ENCODE measurements around a stretch of chr2.

- PRO-cap, result no peak
Observed at GRCh38 chr2:65270358-65271007, 42.9 kb downstream of the ACTR2 start.

- PRO-cap, result no peak
Observed at GRCh38 chr2:65329475-65330288, 102.1 kb downstream of the ACTR2 start.

- PRO-cap, result no peak
Observed at GRCh38 chr2:65334544-65335628, 97.5 kb downstream of the SPRED2 start.

- PRO-cap, result no peak
Observed at GRCh38 chr2:65389845-65390504, 42.4 kb downstream of the SPRED2 start.

GRCh38 chr2:65395058-65395418 is 37.4 kb downstream of the SPRED2 start:
- PRO-cap, result no peak

- PRO-cap, result no peak
Observed at GRCh38 chr2:65416777-65417412, 15.5 kb downstream of the SPRED2 start.

GRCh38 chr2:65434731-65435300 is 2.4 kb upstream of the SPRED2 start:
- PRO-cap, result no peak

- PRO-cap, result no peak
Observed at GRCh38 chr2:65545685-65546376, 113.4 kb upstream of the SPRED2 start.

- PRO-cap, result unidirectional peak, minus-strand start at chr2:65575246
Observed at GRCh38 chr2:65574956-65575385, 142.6 kb upstream of the SPRED2 start.

GRCh38 chr2:65780149-65780414 is 347.7 kb upstream of the SPRED2 start:
- PRO-cap, result no peak

DNA sequence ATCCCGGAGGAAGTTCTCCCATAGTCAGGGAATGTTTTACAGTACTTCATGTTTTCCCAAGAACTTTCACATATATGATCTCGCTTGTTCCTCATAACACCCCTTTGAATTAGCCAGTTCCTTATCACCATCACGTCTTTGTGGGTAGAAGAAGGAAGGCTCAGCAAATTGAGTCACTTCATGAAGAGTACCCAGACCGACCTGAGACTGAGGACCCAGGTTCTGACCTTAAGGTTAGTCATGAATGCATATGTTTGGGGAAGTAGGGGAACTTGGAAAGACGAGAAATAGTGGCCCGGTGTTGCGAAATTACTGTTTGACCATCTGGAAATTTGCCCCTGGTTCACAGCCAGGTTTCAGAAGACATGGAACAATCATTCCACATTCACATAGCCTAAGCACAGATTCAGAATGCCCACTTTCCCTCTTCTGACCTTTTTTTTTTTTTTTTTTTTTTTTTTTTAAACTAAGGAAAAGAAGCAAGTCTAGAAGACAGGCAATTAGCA is 59.8 kb downstream of the MEIS1 start:
- PRO-cap, result no peak

GRCh38 chr2:66578059-66579163 is 143.5 kb downstream of the MEIS1 start:
- PRO-cap, result no peak

GRCh38 chr2:66582113-66582604 is 147.2 kb downstream of the MEIS1 start:
- PRO-cap, result no peak

DNA sequence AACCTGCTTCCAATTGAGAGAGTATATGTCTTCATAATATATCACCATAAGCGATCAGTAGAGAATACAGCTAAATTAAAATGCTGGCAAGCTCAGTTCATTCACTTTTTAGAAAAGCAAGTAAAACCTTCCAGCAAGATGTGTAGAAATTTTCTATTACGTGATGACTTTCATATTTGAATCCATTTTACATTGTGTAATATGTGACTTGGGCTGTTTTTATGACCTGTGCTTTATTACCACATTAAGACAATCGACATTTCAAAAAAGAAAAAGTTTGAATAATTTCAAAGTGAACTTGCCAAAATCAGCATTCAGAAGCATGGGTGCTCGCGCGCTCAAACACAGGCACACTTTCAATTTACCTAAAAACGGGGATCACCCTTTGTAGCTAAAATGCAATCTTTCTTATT is 253.1 kb downstream of the MEIS1 start:
- PRO-cap, result no peak

- PRO-cap, result no peak
Observed at GRCh38 chr2:67128525-67129182, 268.5 kb upstream of the ETAA1 start.

GRCh38 chr2:67399037-67399597 is 2.0 kb downstream of the ETAA1 start:
- PRO-cap, result no peak

- PRO-cap, result no peak
Observed at GRCh38 chr2:67573026-67573586, 176.0 kb downstream of the ETAA1 start.

- PRO-cap, result unidirectional peak, plus-strand start at chr2:68251217; bidirectional peak, plus-strand start at chr2:68251903, minus-strand start at chr2:68251523
Observed at GRCh38 chr2:68251006-68251684, 1.2 kb downstream of the PPP3R1 start.

DNA sequence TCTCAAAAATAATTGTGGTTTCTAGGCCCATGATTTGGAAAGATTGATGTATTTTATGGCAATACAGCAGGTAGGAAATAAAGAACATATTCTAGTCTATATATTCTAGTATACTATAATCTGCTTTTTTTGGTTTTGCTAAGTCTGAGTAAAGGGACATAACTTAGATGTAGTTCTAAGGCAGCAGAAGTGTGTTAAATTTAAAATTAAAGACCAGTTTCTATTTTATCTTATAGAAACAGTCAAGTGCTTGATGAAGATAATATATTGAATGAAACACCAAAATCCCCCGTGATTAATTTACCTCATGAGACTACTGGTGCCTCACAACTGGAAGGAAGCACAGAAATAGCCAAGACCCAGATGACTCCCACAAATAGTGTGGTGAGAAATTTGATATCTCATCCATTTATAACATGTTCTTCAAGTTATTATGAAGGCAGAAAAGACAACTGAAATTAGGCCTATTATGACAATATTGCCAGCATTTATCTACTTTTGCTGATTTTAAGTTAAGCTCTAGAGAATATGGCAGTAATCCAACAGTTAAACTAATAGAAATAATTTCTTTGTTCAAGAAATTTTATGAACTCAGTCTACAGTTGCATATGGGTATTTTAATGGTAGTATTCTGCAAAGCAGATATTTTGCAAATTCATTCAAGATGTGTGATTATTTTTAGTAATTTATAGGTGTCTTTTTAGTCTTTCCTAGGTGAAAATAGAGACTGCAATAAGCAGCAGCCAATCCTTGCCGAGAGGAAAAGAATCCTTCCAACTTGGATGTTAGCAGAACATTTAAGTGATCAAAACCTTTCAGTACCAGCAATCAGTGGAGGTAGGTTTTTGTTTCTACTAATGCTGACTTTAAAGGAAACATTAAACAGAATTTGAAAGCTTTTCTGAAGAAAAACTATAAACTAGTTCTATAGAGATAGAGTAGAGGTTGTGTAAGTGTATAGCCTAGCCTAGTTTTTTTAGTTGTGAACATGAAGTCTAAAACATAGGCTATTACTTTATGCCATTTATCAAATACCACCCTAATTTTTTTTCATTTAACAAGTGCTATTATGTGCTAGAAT is 45.8 kb downstream of the APLF start:
- PRO-cap, result no peak

DNA sequence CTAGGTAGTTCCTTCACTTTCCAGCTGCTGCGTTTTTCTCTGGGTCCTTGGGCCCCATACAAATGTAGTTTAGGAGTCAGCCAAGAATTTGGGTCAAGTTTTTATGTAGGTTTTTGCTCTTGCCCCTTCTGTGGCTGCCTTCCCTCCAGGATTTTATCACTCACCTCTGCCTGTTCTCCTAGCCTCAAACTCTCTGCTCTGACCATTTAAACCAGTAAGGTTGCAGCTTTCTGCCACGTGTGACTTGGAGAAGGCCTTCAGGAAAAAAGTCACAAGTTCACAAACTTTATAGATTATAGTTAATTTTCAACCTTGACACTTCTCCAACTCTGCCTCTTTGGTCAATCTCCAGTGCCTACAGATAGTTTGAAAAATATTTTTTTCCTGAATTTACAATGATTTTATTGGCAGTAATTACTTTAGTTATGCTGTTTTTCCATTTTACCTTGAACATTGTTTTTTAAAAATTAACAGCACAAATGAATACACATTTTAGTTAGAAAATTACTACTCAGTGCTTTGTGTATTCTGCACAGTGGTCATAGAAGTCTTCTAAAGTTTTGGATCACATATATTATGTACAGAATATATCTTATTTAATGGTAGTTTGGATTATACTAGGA is 47.2 kb downstream of the APLF start:
- PRO-cap, result no peak

Data from anterior vena cava (tissue), 1 donor.